Right cardiac atrium (tissue), 1 donor: ENCODE measurements around the genes MSL3 and TCEANC.

- PRO-cap, result no peak
Observed at GRCh38 chrX:10769309-10769530, 148.8 kb upstream of the MID1 start.

- PRO-cap, result no peak
Observed at GRCh38 chrX:11135122-11135838, 24.1 kb downstream of the HCCS start.

- PRO-cap, result no peak
Observed at GRCh38 chrX:11426731-11427233, 133.6 kb downstream of the AMELX start.

DNA sequence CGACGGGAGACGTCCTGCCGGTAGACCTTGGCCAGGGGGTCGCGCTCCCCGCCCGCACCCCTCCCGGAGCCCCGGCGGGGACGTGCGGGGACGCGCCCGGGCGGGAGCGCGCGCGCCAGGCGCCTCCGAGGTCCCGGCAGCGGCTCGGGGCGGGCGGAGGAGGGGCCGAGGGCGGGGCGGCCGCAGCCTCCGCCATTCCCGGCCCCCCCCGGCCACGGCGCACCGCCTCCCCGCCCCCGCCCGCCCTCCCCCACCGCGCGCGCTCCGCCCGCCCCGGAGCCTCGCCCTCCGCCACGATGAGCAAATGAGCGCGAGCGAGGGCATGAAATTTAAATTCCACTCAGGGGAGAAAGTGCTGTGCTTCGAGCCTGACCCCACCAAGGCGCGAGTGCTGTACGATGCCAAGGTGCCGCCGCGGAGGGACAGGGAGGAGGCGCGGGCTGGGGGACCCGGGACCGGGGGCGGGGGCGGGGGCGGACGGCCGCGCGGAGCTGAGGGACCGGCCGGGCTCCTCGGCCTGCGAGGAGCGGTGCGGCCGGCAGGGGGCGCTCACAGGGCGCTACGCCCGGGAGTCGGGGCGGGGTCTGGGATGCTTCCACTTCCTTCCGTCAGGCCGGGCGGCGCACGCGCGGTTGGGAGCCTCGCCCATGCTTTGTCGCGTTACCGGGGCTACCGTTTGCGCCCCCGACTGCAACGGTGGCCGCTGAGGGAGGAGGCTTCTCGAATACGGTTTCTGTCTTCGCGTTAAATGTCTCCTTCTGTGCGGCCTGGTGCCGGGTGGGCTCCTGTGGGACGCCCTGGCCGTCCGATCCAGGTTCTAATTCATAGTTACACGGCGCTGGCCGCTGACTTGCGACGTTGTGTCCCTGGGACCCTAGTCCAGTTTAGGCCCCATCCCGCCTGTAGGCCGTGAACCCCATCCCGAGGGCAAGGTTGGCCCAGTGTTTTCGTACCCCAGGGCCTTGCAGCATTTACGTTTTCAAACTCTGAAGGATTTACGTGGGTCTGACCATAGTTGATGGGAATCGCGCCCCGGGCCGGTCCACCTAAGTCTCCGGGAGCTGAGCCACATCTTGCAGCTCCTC, at the start of gene MSL3:
MSL3 (plus strand) TSS at position 278 of the 1,085 bp plus-strand sequence.
- PRO-cap, result bidirectional peak, plus-strand start at position 687 of the sequence, minus-strand start at position 533 of the sequence

DNA sequence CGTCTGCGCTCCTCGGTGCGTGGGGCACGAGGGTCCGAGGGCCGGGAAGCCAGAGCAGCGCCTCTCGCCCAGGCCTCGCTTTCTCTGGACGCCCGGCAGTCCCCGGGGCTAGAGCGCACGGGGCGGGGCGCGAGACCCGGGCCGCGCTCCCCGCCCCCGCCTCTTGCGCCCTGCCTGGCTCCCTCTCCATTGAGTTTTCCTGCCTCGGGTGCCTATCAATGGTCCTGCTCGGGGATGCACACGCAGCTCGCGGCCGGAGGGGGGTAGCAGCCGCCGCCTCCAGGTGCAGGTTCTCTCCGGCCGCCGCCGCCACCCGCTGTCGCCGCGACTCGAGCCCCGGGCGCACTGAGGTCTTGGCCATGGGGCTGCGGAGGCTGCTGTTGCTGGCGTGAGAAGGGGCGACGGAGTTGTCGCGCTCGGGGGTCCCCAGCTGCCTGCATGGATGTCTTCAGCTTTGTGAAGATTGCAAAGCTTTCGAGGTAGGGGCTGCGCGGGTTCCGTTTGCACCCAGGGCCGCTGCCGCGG, 323 bp downstream of the FRMPD4 start:
- PRO-cap, result no peak

GRCh38 chrX:12971324-12972235, 3.3 kb upstream of the TMSB4X start:
- PRO-cap, result bidirectional peak, plus-strand start at chrX:12971903, minus-strand start at chrX:12971791

- PRO-cap, result no peak
Observed at GRCh38 chrX:12974232-12974521, 733 bp upstream of the TMSB4X start.

- PRO-cap, result no peak
Observed at GRCh38 chrX:12977190-12977736, 2.4 kb downstream of the TMSB4X start.

DNA sequence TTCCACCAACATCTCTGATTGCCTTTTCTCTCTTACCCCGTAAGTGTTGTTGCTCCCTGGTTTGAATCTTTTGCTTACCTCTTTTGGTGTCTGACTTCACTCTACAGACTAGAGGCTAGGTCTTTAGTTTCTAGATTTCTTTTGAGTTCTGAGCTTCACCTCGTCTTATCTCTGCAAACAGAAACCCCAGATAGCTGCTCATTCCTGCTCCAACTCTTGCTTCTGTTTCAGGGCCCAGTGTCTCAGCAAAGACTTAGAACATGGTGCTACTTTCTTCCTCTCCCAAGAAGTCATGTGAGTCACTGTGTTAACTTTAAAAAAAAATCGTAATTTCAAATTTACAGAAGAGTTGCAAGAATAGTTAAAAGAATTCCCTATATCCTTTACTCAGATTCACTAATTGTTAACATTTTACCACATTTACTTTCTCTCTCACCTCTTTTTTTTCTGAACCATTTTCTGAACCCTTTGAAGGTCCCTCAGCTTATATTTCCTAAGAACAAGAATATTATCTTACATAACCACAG, 11.6 kb downstream of the TMSB4X start:
- PRO-cap, result no peak

DNA sequence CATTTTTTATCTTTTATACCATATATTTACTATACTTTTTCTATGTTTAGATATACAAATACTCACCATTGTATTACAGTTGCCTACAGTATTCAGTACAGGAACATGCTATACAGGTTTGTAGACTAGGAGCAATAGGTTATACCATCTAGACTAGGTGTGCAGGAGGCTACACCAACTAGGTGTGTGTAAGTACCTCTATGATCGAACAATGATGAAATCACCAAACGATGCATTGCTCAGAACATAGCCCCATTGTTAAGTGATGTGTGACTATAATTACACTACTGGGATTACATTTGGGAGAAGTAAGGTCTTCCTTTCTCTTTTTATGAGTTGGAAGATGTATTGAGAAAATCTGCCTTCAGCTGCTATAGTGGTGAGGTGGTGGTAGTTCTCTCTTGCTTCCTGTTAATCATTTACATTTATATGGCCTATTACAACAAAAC, 27.3 kb downstream of the TMSB4X start:
- PRO-cap, result no peak

DNA sequence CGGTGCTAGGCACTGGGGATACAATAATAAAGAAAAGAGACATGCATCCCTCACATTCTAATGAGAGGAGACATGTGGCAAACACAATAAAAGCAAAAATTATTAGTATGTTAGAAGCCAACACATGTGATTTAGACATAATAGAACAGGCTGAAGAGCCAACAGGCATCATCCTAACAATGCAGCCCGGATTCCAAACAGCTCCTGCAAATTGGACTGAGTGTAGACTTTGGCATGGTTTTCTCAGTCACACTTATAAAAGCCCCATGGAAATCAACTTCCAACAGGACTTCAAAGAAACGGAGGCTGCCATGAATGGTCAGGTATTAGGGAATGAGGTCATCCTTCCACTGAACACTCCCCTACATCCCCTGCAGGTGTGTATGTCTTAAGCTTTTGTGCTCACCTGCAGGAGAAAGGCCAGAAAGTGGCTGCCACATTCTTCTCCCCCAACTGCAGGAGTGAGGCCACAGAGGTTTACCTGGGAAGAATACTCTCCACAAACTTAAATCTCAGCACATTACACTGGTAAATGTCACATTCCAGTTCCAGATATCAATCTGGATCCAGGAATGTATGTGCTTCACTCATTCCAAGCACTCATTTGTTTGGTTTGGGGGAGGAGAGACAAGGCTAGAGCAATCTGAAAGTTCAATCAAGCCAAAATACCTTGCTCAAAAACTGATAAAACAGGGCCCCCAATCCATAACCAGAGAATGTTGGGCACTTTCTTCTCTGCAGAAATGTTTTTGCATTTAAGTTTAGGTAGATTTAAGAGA, 15.6 kb downstream of the FAM9C start:
- PRO-cap, result no peak

DNA sequence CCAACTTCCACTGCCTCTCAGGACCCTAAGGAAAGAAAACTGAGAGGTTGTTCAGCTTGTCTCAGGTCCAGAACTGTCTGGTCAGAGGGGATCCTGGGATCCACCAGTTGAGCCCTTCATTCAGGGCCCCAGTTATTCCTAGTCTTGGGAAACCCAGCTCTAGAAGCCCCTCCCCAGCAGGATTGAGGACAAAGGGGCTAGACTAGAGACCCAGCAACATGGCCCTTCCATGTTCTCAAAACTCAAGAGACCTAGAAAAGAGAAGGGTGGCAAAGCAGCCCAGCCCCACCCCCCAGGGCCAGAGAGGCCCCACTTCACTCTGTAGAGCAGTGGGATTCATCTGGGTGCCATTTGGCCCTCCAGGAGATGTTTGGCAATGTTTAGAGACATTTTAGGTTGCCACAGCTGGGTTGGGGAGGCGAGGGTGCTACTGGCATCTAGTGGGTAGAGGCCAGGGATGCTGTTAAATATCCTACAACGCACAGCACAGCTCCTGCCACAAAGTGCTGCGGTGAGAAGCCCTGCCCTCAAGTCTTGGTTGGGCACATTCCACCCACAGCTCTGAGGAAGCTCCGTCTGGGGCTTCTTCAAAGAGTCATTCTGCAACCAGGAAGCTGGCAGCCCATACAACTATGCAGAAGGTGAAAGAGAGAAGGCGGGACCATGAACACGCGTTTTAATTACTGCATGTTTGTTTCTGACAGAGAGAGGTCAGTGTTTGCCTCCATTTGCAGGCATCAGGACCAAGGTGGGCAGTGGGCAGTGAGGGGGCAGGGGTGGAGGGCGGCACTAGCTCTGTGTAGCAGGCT, 48.0 kb upstream of the FAM9C start:
- PRO-cap, result no peak

GRCh38 chrX:13162707-13163244, 118.4 kb upstream of the FAM9C start:
- PRO-cap, result no peak

DNA sequence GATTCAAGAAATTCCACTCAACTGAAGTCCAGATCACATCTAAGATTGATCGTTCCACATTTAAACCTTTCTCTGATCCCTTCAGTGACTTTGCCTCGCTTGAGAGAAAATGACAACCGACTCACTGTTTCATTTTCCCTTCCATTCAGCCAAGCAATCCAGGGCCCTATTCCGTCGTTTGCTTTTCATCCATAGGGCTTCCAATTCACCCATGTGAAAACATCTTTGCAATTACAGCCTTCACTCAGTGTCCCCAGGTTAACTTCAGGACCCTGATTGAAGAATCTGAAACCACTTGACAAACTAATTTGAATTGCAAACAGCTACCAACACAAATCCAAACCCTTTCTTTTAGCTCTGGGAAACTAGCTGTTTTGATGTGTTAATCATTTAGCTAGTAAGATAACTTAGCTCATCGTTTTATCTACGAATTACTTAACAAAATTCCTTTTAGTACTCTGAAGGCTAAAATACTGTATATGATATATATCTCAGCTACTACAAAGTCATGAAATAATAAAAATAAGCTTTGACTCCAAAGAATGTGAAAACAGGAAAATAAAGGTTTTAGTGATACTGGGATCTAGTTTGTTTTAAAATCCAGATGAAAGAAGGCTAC, 120.3 kb upstream of the FAM9C start:
- PRO-cap, result no peak

DNA sequence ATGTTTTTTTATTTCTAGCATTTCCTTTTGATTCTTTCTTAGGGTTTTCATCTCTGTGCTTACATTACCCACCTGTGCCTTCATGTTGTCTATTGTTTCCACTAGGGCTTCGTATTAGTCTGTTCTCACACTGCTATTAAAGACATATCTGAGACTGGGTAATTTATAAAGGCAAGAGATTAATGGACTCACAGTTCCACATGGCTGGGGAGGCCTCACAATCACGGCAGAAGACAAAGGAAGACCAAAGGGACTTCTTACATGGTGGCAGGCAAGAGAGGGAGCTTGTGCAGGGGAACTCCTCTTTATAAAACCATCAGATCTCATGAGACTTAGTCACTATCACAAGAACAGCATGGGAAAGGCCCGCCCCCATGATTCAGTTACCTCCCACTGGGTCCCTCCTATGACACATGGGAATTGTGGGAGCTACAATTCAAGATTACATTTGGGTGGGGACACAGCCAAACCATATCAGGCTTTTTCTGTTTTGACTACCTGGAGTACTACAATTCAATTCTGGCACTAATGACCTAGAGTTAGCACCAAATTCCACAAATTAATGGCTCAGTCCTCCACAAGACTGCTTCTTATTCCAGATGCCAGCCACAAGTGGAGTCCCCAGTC, 16.6 kb downstream of the ATXN3L start:
- PRO-cap, result no peak

DNA sequence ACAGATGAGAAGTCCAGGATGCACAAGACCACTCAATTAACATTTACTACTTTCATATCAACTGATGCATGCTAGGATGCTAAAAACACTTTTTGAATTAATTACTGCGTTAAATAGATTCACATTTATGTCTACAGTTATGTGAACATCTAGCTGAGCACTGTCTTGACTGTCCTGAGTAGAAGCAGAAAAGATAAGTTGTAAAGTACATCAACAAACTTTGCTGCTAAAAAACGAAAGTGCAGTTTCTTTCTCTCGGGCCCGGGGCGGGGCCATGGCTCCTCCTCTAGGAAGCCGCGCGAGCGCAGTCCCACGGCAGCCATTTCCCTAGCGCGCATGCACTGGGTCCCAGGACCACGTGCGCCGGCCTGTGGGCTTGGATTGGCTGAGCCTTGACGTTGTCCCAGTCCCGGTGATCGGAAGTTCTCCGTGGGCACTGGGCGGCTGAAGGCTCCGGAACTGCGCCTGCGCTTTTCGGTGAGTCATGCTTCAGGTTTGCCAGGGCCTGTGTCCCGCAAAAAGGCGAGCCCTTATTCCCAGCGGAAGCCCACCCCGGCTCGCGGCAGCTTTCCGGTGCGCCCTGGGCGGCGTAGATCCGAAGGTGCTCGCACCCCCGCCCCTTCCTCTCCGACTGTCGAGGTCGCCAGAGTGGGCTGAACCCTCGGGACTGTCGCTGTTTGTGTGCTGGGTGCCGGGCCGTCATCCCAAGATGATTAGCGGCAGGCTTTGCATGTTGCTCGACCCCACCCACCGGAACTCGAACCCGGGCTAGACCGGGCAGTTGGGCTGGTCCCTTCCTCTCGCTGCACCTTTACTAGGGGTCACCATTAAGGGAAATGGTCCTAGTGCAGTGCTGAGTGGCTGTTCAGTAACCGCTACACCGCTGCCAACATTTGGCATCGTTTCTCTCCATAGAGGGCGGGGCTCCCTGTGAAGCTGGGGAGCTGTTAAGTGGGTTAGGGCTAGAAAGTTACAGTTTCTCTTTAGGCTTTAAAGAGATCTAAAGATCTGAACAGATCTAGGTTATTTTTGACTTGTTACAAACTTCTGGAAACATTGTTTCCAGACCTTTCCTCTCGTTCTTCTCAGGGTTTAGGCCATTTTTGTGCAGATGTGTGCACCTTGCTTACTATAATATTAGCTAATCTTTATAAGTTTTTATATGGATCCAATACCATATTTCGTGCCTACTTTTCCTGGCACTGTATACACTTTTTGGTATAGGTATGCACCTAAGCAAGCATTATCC, at the start of gene TCEANC:
TCEANC (plus strand) TSS at position 430 of the 1,249 bp plus-strand sequence.
- PRO-cap, result bidirectional peak, plus-strand start at position 480 of the sequence, minus-strand start at position 276 of the sequence

- PRO-cap, result bidirectional peak, plus-strand start at chrX:13735014, minus-strand start at chrX:13735016
Observed at GRCh38 chrX:13734966-13735548, 509 bp downstream of the OFD1 start.

DNA sequence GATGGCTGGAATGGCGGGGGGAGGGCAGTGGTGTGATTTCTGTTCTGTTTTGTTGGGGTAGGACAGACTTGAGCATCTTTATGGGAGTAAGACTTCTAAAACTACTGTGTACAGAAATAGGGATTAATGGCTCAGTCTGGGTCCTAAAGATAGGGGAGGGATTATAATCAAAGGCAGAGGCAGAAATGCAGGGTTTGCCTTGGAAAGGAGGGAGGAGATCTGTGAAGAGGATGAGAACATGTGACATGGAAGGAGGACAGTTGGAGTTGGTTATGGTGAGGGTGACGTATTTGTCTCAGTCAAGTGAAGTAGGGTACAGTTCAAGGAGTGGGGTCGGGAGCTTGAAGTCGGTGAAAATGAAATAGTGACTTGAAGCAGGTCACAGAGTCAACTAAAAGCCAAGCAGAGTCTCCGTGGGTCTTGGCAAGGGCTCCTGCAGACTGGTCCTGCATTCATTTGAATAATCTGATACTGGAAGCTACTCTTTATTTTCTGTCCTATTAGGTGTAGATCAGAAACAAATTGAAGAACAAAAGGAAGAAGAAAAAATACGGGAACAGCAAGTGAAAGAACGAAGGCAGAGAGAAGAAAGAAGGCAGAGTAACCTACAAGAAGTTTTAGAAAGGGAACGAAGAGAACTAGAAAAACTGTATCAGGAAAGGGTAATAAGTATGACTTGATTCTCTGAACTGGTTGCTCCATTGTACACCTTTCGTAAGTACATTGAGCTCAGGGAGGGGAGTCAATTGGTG, 32.3 kb downstream of the OFD1 start:
- PRO-cap, result no peak

DNA sequence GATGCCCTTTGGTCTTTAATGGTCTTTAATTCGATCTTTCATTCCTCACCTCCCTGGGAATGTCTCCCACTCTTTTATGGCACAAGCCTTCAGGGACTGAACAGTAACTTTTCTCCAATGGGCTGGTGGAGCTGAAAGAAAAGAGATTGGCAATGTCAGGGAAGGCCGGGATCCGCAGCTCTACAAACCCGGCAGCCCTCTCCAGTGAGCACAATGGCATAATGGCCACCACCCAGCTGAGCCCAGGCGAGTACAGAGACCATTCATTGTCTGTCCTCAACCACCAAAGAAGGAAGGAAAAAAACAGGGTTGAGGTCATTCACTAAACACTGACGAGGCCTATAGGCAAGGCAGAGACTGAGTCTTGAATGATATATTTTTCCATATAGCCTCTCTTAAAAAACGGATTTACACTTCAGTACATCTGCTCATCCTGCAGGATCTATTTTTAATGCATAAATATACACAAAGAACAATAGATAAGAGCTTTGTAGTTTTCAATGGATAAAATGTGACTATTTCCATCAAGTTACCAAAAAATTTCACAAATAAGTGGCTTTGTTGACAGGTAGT, 3.5 kb downstream of the GEMIN8 start:
- PRO-cap, result no peak

DNA sequence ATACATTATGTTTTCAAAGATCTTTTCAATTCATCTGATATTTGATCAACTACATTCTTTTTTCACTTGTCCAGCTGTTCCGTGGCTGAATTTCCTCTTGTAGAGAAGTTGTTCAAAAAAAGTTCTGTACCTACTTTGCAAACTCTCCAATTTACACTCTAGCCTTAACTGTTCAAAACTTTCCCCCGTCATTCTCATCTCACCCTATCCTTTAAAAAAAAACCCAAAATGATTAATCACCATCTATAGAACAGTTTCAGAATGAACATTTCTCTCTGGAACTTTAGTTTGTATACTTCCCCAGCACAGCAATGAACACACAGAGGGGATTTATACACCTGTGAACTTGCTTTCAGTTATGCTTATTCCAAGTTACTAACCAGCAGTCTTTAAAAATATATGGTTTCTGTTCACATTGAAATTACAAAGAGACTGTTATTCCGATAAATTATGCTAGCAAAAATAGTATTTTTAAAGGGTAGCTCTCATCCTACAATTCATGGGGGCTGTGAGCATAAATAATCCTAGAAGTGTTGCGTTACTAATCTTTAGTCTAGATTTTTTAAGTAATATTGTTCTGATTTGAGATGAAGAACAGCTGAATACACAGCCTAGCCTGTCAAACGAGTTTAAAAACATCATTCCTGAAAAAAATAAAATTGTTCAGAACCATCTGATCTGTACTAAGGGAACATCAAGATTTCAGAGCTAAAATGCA, 1.1 kb downstream of the GEMIN8 start:
- PRO-cap, result no peak